Gastroesophageal sphincter (tissue), 4 donors: Measurements from ENCODE around the genes TTPAL, CCN5 and TOMM34.

- PRO-cap, result no peak
- RAMPAGE, long total RNA, 4 experiments, result no peak in any of the 4 experiments
These were observed 746 bp upstream of the IFT52 start for GRCh38 chr20:43590007-43590375.

- PRO-cap, result unidirectional peak, plus-strand start at chr20:44111950
- RAMPAGE, long total RNA, 4 experiments, result no peak in any of the 4 experiments
These were observed 75.1 kb downstream of the JPH2 start for GRCh38 chr20:44111823-44112352.

GRCh38 chr20:44175198-44175661, 11.8 kb downstream of the JPH2 start:
- PRO-cap, result no peak
- RAMPAGE, long total RNA, 4 experiments, result no peak in any of the 4 experiments

- PRO-cap, result no peak
- RAMPAGE, long total RNA, 4 experiments, result no peak in any of the 4 experiments
These were observed 12.3 kb upstream of the R3HDML start for GRCh38 chr20:44324480-44324980.

GRCh38 chr20:44406510-44407174, 51.1 kb downstream of the HNF4A start:
- PRO-cap, result no peak
- RAMPAGE, long total RNA, 4 experiments, result no peak in any of the 4 experiments

DNA sequence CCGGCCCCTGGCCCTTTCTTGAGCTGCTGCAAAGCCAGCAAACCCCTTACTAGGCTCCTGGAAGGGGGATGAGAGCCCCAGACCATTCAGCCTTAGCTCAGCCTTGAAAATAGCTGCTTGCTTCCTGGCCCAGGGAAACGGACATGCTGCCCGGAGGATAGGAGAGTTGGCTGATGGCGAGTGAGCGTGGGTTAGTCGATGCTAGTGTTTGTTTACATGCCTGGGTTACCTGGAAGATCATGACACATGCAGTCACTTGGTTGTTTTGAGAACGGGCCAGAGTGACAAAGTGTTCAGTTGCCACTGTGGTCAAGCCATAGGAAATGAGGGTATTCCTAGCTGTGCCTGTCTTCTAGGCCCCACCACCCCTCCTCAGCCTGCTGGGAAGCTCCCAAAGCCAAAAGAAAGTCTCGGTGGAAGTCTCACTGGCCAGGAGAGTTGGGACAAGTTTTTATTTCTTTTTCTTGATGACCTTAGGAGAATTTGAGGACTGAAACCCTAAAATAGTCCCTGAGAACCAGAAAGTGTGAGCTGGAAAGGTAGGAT, 54.7 kb downstream of the HNF4A start:
- PRO-cap, result no peak
- RAMPAGE, long total RNA, 4 experiments, result no peak in any of the 4 experiments

DNA sequence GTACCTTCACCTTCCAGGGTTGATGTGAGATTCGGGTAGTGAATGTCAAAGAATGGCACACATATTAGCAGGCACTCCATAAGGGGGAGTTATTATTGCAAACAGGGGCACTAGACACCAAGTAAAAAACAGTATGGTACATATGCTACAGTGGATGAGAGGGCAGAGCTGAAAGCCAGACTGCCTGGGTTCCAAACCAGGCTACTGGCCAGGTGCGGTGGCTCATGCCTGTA, 7.8 kb upstream of the TTPAL start:
- PRO-cap, result no peak
- RAMPAGE, long total RNA, 4 experiments, result no peak in any of the 4 experiments

GRCh38 chr20:44471281-44471987, 4.2 kb upstream of the TTPAL start:
- PRO-cap, result no peak
- RAMPAGE, long total RNA, 4 experiments, result no peak in any of the 4 experiments

- PRO-cap, result bidirectional peak, plus-strand start at chr20:44475886, minus-strand start at chr20:44475800
- RAMPAGE, long total RNA, 4 experiments, result start-site peak on the plus strand in 3 of 4 experiments, at chr20:44475888-44475938 at its widest, 20 to 149 reads per replicate
These were observed at the start of gene TTPAL for GRCh38 chr20:44475710-44476848. TTPAL (plus strand) TSS chr20:44475874.

DNA sequence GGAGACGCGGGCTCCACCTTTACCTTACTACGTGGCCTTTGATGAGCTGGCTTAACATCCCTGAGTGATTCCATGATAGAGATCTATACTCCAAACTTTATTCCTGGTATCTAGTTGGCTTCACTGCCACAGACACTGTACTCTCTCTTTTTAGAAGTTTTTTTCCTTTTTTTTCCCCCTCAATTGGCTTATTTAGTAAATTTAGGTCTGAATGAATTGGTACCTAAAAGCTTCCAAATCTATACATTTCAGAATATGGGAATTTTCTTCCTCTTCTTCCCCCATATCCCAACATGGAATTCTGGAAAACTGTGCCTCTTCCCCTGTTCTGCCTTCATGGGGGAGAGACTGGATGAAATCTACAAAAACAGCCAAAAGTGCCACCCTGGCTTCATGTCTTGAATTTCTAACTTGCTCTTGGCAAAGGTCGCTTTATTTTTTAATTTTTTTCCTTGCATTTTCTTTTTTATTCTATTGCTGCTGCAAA, 16.8 kb downstream of the TTPAL start:
- PRO-cap, result no peak
- RAMPAGE, long total RNA, 4 experiments, result no peak in any of the 4 experiments

DNA sequence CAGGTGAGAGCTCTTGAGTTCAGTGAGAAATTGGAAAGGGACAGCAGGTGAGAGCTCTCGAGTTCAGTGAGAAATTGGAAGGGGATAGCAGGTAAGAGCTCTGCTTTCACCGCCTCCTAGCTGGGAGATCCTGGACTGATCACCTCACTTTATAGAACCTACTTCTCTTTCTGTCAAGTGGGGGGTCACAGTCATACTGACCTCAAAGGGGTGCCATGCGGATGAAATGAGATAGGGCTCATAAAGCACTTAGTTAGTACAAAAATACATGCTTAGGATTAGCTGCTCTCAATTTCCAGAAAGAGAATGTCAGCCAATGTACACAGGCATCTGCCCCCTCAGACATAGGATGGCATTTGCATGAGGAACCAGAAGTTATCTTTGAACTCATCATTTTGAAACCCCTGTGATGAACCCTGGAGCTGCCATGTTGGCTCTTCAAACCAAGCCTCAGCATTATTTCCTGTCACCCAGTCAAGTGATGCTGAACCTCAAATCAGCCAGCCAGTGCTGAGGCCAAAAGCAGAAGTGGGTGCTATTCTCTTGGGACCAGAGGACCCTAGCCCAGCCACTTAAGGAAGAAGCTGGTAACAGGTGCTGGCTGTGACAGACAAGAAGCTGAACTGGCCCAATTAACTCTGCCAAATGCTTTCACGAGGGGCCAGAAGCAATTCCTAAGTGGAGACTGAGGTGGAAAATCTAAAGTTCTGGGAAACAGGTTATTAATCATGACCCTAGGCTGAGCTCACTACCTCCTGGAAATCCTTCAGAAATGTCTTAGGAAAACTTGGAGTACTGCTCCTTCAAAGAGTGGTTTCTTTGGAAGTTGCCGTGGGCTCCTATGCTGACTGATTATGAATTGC, 3.8 kb downstream of the PKIG start:
- PRO-cap, result bidirectional peak, plus-strand start outside the sequence, minus-strand start at position 853 of the sequence
- RAMPAGE, long total RNA, 4 experiments, result no peak in any of the 4 experiments

DNA sequence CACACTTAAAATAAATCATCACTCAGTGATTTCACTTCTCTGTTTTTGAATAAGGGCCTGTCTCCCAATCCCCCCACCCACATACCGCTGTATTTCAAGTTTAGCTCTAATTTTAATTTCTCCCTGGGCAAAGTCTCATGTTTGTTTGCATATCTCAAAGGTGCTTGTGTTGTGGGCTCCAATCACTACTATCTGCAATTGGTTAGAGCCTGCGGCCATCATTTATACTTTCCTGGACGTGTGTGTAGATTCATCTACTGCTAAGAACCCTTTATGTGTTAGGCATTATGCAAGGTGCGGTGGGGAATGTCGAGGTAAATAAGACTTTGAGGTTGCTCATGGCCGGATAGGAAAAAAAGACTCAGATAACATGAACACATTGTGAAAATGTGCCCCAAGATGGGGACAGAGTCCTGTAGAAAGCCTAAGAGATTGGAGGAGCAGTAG, 5.3 kb downstream of the PKIG start:
- PRO-cap, result no peak
- RAMPAGE, long total RNA, 4 experiments, result no peak in any of the 4 experiments

GRCh38 chr20:44597483-44597873, 15.1 kb downstream of the PKIG start:
- PRO-cap, result unidirectional peak, minus-strand start at chr20:44597727
- RAMPAGE, long total RNA, 4 experiments, result no peak in any of the 4 experiments

- PRO-cap, result no peak
- RAMPAGE, long total RNA, 4 experiments, result no peak in any of the 4 experiments
These were observed 28.3 kb downstream of the PKIG start for GRCh38 chr20:44610695-44610973.

DNA sequence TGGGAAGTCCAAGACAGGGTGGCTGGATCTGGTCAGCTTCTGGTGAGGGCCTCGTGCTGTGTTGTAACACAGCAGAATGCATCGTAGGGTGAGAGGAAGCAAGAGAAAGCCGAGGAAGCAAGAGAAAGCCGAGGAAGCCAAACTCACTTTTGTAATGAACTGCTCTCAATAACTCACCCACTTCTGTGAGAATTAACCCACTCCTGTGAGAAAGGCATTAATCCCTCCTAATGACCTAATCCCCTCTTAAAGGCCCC, 9.3 kb upstream of the ADA start:
- PRO-cap, result no peak
- RAMPAGE, long total RNA, 4 experiments, result no peak in any of the 4 experiments

- PRO-cap, result bidirectional peak, plus-strand start at chr20:44693374, minus-strand start at chr20:44693049
- RAMPAGE, long total RNA, 4 experiments, result no peak in any of the 4 experiments
These were observed 22.2 kb upstream of the CCN5 start for GRCh38 chr20:44692797-44693495.

DNA sequence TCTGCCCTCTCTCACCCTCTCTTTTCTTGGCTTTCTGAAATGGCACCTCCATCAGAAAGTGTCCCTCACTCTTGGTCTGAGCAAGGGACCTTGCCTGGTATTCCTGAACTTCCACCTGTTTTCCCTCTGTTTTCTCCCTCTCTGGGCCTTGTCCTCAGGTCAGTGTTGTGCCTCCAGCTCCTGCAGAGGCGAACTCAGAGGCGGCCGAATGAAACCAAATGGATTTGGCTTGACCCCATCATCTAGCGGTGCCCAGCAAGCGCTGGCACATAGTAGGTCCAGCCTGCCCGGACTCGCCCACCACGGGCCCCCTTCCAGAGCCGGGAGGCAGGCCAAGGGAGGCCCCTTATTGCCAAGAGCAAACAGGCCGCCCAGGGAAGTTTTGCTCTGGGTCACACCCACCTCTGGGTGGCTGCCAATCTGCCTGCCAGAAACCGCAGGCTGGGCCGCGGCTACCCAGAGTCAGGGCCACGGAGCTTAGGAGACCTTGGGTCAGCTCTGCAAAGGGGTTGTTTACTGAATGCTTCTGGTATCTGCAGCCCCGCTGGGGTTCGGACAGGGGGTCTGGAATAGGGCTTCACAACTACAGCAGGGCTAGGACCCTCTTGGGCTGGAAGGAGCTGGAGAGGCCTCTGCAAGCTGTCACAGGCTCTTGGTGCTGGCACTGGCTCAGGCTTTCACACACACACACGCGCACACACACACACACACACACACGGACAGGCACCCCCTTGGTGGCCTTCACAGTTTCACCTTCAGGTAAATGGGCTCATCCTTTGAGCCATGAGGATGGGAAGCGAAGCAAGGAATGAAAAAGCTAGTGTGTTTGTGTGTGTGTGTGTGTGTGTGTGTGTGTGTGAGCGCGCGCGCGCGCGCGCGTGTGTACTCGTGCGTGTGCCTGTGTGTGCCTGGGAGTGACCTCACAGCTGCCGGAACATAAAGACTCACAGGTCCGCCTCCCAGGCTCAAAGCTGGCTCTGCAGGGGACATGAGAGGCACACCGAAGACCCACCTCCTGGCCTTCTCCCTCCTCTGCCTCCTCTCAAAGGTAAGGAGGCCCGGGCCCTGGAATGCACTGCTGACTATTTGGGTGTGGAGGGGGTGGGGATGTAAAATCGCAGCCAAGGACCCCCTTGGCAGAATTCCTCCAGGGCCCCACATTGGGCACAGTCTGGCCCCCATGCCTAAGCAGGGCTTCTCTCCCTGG, at the start of gene CCN5:
Gene CCN5 (plus strand): TSS at position 967 of the 1,207 bp plus-strand sequence.
- PRO-cap, result bidirectional peak, plus-strand start at position 68 of the sequence, minus-strand start outside the sequence; unidirectional peak, plus-strand start at position 459 of the sequence; unidirectional peak, plus-strand start at position 532 of the sequence; bidirectional peak, plus-strand start at position 968 of the sequence, minus-strand start at position 946 of the sequence
- RAMPAGE, long total RNA, 4 experiments, result start-site peak on the plus strand in 4 of 4 experiments, centred at positions 454 to 494 of the sequence, 94 to 1,917 reads per replicate

GRCh38 chr20:44715656-44716125, 522 bp downstream of the CCN5 start:
- PRO-cap, result no peak
- RAMPAGE, long total RNA, 4 experiments, result no peak in any of the 4 experiments

DNA sequence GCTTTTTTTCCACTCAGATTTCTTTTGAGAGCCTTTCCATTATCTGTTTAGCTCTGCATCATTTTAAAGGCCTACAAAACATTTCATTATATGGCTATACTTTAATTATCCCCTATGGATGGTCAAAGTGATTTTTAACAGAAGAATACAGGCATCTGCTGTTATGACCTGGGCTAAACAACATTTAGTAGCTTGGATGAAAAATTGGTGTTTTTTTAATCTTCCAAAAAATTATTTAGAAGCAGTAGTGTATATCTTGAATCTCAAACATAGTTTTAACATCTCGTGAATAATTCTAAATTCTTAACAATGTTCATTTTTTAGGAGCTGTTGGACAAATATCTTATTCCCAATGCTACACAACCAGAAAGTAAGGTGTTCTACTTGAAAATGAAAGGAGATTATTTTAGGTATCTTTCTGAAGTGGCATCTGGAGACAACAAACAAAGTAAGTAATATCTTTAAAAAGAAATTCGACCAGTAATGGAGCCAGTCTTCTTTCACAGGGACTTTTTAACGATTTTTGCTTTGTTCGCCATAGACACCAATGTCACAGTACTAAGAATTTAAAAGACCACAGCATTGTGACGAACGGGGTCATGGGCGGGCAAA, 6.1 kb upstream of the PABPC1L start:
- PRO-cap, result no peak
- RAMPAGE, long total RNA, 4 experiments, result no peak in any of the 4 experiments

GRCh38 chr20:44959647-44960683, at the start of gene TOMM34:
TOMM34 (minus strand) TSS chr20:44960397.
- PRO-cap, result bidirectional peak, plus-strand start at chr20:44960572, minus-strand start at chr20:44960396
- RAMPAGE, long total RNA, 4 experiments, result start-site peak on the minus strand in 3 of 4 experiments, at chr20:44960372-44960387 at its widest, 36 to 65 reads per replicate